Sciatic nerve (tissue), 1 donor: ENCODE results near the genes ELMO3 and TMEM208.

DNA sequence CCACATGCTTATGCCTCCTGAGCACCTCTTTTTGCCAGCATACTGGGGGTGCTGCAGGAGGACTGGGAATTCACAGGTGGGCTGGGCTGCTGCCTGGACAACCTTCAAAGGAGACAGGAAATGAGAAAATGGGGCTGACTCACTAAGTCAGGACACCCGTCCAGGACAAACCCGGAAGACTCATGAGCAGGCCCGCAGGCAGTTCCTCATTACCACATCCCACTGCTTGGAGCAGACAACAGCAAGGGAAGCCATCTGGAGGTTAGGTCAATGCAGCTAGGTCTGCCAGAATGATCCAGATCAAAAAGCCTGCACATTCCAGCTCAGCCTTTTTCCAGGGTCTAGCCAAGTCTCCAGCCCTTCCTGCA, 536.4 kb upstream of the CDH11 start:
- PRO-cap: no peak

GRCh38 chr16:65755184-65755646, 611.3 kb upstream of the CDH5 start:
- PRO-cap: unidirectional peak, plus-strand start at chr16:65755580

DNA sequence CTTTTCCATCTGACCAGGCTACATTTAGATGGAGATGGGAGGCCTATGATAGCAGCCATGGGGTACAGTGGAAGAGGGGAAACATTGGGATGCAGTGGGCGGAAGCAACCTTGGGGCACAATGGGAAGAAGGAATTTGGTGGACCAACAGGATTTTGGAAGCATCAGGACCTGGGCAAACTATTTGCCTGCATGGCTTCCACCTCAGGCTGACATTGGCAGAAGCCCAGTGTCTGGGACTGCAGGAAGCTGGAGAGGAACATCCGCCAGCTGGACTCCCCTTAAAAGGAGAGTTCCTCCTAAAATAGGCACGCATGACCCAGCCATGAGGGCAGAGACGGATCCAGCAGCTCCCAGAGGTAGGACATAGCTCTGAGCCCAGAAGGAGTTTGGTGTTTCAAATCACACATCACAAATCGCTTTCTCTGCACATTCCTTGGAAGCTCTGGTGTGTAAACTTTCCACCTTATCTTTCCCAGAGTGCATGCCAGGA, 231.2 kb upstream of the CDH5 start:
- PRO-cap: unidirectional peak, plus-strand start at position 333 of the sequence

DNA sequence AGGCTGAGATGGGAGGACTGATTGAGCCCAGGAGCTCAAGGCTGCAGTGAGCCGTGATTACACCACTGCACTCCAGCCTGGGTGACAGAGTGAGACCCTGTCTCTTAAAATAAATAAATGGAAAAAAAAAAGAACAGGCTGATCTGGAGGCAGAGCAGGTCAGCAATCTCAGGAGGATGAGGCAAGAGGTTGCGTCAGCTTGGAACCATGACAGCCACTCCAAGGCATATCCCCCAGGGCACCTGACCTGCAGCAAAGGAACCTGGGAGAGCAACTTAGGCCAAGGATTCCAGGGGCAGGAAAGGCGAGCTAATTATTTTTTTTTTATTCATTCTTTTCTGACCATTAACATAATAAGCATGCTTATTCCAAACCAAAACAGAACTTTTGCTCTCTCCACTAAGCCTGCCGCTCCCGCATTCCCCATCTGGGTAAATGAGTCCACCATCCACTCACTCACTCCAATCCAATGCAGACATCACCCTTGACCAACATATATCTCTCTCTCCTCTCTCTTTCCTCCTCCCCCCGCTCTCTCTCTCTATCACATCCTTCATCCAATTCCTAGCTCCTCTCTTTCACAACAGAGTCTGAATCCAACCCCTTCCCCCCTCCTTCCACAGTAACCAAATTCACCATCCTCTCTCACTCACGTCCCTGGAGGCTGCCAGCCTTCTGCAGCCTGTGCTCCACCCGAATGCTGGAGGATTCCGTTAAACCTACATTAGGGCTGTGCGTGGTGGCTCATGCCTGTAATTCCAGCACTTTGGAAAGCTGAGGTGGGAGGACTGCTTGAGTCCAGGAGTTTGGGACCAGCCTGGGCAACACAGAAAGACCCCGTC, 47.5 kb downstream of the TK2 start:
- PRO-cap: no peak

GRCh38 chr16:66517768-66518090, 32.2 kb downstream of the TK2 start:
- PRO-cap: no peak

DNA sequence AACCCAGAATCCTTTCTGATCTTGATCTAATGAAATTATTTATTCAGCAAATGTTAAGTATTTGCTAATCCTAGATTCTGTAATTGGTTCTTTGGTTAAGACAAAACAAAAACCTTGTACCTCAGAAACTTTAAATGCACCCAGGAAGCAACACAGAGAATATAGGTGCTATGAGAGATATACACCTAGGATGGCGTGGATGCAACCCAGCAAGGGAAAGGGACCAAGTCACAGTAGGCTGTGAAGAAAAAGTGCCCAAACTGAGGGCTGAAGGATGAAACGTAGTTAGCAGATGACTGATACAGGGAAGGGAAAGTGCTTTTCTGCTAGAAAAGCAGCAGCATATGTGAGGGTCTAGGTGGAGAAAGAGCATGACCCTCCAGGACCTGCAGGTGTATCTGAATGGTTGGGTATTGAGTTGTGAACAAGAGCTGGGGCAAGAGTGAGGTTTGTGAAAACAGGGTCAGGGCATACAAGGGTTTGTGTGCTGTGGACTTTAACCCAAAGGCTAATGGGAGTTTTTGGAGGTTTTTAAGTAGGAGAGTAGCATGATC, 6.3 kb upstream of the CMTM1 start:
- PRO-cap: no peak

GRCh38 chr16:66605824-66605971, 1.2 kb downstream of the CMTM3 start:
- PRO-cap: no peak

DNA sequence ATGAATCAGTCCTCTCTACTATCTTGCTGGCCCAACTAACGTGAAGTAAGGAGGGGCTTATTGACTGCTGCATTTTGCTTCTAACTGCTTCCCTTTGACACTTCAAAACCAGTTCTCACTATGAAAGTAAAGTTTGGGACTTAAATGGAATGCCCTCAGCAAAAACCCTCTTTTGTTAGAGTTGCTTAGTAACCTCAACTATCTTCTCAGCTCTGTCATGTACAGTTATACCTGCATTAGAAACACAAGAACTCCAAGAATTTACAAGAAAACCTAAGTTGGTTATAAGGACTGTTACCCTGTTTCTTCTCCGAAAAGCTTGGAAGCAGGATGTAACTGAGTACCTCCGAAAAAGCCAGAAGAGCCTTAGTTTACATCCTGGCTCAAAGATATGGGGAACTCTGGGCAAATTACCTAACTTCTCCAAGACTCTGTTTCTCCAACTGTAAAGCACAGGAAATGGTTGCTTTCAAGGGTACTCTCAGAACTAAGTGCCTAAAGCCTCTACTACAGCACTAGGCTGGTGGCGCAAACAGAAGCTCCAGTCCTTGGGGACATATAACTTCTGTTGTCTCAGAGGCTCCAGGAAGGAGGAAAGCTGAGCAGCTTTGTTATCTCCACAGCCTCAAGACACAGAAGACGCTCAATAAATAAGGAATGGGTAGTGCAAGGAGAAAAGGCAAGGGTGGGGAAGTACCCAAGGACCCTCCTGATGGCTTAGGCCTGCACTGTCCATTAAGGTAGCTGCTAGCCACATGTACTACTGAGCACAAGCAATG, 1.5 kb downstream of the NAE1 start:
- PRO-cap: no peak

- PRO-cap: no peak
Measured at GRCh38 chr16:66920947-66921297, 2.2 kb upstream of the CDH16 start.

DNA sequence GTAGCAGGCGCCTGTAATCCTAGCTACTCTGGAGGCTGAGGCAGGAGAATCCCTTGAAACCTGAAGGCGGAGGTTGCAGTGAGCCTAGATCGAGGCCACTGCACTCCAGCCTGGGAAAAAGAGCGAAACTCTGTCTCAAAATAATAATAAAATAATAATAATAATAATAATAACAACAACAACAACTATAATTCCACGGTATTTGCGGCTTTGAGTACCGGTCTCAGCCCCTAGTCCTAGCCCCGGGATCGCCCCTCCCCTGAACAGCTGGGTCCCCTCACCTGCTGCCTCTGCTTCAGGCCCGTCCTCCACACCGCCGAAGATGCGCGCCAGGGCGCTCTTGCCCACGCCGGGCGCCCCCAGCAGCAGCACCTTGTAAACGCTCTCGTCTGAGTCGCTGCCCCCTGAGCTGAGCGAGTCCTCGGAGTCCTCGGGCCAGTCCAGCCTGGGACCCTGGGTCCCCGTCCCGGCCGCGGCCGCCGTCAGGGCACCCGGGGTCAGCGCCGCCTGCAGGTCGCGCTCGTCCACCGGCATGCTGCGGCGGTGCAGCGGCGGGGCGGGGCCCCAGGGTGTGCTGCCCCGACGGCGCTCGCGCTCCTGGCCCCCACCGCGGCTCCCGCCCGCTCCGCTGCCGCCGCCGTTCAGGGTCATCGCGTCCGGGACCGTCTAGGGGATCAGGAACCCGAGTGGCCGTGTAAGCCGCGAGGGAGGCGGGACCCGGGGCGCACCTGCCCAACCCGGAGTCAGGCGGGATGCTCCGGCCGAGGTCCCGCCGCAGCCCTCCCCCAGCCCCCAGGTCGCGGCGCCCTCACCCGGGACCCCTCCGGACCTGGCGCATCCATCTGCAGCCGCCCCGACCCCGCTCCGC, 572 bp downstream of the RRAD start:
- PRO-cap: bidirectional peak, plus-strand start at position 554 of the sequence, minus-strand start at position 484 of the sequence

DNA sequence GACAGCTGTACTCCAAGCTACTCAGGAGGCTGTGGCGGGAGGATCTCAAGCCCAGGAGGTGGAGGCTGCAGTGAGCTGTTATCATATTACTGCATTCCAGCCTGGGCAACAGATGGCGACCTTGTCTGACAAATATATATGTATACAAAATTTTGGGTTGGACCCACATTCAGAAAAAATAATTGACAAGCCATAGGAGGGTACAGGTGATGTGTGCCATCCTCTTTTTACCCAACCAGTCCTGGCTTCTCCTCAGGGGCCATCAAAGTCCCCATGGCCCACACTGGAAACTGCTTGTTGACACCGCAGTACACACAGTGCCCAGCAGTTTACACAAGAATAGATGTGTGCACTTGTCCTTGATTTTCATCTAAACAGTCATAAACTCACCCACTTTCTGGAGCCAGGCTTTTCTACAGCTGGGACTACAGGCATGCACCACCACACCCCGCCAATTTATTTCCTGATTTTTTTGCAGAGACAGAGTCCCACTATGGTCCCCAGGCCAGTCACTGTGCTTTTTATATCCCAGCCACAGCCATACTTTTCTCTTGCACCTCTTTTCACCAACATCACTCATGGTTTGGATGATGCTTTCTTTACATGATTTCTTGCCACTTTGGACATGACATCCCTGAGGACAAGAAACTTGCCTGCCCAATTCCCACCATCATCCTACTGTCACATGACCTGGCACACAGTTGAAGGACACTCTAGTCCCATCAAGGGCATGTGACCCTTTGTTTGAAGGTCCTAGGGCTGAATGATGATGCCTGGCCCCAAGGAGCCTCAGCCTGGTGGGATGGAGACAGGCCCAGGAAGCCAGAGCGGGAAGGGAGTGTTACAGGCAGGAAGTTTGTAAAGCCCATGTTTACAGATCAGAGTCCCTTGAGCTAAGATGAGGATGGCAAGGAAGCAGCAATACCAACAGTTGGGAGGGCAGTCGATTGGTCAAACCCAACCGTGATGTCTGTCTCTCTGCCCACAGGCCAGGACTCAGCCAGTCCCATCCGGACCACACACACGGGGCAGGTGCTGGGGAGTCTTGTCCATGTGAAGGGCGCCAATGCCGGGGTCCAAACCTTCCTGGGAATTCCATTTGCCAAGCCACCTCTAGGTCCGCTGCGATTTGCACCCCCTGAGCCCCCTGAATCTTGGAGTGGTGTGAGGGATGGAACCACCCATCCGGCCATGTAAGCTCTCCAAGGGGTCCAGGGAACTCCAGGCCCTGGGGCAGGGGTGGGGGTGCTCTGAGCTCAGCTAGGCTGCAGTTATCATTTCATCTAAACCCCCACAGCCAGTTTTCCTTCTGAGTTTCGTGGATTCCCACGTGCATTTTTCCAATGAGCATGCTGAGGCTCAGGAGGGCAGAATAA, 2.2 kb downstream of the CES2 start:
- PRO-cap: no peak

DNA sequence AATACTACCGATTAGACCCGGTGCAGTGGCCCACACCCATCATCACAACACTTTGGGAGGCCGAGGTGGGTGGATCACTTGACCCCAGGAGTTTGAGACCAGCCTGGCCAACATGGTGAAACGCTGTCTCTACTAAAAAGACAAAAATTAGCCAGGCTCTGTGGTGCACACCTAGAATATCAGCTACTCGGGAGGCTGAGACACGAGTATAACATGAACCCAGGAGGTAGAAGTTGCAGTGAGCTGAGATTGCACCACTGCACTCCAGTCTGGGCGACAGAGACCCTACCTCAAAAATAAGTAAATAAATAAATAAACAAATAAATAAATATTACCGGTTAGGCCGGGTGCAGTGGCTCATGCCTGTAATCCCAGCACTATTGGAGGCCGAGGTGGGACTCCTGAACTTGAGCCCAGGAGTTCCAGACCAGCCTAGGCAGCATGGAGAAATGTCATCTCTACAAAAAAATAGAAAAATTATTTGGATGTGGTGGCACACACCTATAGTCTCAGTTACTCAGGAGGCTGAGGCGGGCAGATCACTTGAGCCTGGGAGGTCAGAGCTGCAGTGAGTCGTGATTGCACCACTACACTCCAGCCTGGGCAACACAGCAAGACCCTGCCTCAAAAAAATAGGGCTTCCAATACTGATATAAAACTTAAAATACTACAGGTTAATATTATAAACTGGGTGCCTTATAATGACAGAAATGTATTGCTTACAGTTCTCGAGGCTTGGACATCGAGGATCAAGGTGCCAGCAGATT, 10.4 kb downstream of the CES2 start:
- PRO-cap: no peak

GRCh38 chr16:66977590-66978110, 10.7 kb upstream of the CES4A start:
- PRO-cap: no peak

- PRO-cap: bidirectional peak, plus-strand start at chr16:67014240, minus-strand start at chr16:67014206
Measured at GRCh38 chr16:67013455-67014926, 15.0 kb upstream of the CBFB start.

- PRO-cap: no peak
Measured at GRCh38 chr16:67079686-67080818, 29.7 kb upstream of the PHAF1 start.

- PRO-cap: no peak
Measured at GRCh38 chr16:67168859-67169446, 4.4 kb downstream of the HSF4 start.

DNA sequence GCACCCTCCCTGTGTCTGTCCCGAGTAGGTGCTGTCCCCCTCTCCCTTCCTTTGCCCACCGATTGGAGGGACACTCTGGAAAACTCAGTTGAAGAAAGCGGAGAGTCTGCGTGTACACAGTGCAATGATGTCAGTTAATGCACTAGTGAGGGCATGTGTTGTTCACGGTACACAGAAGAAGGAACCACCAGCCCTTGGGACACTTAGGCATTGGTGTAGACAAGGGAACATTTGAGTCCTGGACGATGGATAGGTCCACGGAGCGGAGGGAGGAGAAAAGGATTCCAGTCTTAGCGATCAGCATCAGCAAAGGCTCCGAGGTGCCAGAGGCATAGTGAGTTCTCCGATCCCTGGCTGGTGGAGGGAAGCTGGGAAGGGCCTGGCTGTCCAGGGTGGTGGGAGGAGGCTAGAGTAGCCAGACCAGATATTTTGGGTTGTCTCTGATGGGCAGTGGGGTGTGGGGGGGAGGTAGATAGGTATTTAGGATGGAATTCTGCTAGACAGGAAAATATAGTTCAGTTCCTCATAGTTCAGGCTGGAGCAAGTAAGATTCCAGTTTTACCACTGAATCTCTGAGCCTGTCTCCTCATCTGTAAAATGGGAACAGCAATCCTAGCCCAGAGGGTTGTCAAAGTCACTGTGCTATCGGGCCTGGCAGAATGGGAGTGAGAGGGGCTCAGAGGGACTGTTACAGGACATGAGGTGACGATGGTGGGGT, 6.7 kb downstream of the HSF4 start:
- PRO-cap: bidirectional peak, plus-strand start at position 332 of the sequence, minus-strand start at position 63 of the sequence

- PRO-cap: bidirectional peak, plus-strand start at chr16:67173957, minus-strand start at chr16:67173870
Measured at GRCh38 chr16:67173201-67174067, 8.9 kb downstream of the HSF4 start.

- PRO-cap: bidirectional peak, plus-strand start at chr16:67199137, minus-strand start at chr16:67198955
Measured at GRCh38 chr16:67198586-67199238, at the start of gene ELMO3. ELMO3 (plus strand) TSS chr16:67199131.

DNA sequence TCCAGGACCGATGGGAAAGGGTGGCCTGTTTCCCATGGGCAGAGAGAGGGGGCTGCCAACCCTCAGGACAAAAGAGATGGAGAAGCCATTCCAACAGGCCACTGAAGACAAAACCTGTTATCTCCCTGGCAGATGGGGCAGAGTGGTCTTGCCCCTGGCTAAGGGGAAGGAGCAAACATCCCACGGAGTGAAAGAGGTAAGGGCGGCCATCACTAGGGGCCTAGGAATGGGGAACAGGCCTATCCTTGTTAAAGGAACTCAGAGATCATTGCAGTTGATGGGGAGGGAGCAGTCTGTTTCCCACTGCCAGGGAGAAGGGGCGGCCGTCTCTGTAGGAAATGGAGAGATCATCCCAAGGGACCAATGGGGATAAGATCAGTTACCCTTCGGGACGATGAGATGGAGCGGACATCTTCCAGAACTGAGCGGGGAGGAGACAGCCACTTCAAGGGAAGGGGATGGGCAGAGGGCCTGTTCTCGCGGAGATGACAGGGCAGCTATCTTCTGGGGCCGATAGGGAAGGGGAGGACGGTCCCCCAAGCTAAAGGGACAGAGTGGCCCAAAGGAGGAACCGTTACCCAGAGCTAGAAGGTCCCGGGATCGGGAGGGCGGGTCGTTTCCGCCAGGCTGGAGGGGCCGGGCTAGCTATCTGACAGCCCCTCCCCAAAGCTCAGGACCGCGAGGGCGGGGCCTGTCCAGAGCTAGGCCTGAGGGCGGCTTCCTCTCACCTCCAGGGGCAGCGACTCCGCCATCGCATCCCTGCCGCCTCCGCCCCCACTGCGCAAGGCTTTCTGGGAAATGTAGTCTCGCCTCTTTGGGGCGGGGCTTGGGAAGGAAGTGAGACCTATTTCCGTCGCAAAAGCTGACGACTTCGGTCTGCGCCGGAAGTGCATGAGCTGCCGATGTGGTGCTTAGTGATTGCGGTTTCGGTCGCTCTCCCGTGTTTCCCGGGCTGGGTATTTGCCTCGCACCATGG, at the start of gene TMEM208:
Gene TMEM208, plus strand, starts transcription at position 884 of the 976 bp plus-strand sequence.
- PRO-cap: bidirectional peak, plus-strand start at position 894 of the sequence, minus-strand start at position 779 of the sequence